Neural progenitor cell (in vitro differentiated cells): ENCODE data around the genes CDX1, MYOZ3 and ZNF300.

DNA sequence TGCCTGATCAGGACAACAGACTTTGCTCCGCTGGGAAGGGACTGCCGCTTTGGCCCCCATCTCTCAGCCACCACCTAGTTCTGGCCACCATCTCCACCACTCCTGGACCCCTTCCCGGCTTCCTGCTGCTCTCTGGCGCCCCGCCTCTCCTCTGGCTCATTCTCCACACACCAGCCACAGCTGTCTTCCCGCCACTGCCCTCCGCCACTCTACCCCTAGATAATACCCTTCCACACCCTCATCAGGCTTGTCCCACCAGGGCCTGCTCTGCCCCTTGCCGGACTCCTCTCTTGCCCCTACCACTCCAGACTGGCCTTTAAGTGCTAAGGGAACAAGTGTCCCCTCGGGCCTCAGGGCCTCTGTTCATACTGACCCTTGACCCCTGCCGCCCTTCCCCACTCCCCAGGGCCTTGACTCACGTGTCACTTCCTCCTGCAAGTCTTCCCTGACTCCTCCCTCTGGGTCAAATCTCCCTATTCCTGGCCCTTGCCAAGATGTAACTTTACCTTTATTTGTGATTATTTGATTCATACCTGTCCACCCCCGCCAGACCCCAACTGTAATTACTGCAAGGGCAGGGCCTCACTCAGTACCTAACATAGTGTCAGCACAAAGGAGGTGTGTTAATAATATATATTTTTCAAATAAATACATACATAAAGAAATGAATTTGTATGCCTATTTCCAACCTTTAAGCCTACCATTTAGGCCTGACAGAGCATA, 2.8 kb upstream of the CDX1 start:
- RAMPAGE, long total RNA: no peak

- RAMPAGE, long total RNA: no peak
These were observed at the start of gene CDX1 for GRCh38 chr5:150166299-150166905. Gene CDX1 (plus strand): TSS chr5:150166778.

- RAMPAGE, long total RNA: no peak
These were observed 679 bp downstream of the CDX1 start for GRCh38 chr5:150167127-150167787.

DNA sequence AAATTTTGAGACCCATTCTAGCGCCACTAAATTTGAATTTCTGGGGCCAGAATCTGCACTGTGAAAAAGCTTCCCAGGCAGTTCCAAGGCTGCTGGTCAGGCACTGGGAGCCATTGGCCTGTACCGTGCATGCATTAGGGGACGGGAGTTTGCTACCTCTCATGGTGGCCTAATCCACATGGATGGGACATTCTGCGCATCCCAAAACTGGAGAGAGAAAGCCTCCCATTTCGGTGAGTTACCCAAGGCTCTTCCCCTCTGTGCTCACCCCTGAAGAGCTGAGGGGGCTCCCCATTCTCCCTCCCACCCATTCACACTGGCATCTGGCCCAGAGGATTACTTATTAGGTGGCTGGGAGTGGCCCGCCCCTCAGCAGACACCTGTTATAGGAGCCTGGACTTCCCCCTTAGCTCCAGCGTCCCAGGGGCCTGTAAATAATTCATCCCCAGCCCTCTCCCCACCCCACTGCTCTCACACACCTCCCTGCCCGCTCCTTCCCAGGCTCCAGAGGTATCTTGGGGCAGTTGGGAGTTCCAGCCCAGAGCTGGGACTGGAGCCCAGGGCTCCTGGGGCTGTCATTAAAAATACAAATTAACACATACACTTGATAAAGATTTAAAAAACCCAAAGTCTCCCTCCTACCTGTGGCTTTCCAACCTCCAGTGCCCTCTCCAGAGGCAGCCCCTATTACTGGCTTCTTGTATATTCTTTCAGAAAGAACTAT, 11.6 kb downstream of the CDX1 start:
- RAMPAGE, long total RNA: no peak

- RAMPAGE, long total RNA: no peak
These were observed 16.1 kb downstream of the TCOF1 start for GRCh38 chr5:150373577-150373938.

DNA sequence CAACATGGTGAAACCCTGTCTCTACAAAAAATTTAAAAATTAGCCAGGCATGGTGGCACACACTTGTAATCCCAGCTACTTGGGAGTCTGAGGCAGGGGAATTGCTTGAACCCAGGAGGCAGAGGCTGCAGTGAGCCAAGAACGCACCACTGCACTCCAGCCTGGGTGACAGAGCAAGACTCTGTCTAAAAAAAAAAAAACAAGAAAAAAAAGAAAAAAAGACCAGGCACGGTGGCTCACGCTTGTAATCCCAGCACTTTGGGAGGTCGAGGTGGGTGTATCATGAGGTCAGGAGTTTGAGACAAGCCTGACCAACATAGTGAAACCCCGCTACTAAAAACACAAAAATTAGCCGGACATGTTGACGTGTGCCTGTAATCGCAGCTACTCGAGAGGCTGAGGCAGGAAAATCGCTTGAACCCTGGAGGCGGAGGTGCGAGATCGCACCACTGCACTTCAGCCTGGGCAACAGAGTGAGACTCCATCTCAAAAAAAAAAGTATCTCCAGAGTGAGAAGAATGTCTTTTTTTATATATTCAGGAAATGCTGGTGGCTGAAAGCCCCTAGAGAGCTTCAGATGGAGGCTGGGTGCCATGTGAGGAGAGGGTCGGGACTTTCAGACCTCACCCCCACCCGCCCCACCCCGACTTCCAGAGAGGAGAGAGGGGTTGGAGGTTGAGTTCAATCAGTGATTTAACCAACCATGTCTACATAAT, 1.6 kb upstream of the CD74 start:
- RAMPAGE, long total RNA: no peak

DNA sequence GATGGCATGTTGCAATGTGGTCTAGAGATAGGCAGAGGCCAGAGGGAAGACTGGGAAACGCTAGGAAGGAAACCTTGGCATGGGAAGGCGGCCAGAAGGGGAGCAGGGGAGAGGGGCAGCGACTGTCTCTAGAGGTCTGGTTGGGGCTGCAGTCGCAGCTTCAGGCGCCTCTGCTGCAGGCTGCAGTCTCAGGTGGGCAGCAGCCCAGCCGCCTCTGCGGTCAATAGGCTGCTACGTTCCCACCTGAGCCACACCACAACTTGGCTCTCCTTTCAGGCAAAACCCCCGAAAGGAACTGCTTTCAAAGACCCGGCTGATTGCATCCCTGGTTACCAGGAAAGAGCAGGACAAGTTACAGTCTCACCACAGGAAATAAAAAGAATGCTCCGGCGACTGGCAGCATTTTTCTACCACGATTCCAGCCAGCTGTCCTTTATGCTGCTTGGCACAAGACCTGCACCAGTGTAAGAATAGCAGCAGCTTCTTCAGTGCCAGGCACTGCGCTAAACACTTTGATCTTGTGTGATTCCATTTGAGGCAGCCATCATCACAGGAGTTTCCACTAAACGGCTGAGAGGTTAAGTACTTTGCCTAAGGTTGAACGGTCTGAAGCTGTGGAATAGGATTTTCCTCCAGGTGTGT, 7.6 kb downstream of the RPS14 start:
- RAMPAGE, long total RNA: no peak

DNA sequence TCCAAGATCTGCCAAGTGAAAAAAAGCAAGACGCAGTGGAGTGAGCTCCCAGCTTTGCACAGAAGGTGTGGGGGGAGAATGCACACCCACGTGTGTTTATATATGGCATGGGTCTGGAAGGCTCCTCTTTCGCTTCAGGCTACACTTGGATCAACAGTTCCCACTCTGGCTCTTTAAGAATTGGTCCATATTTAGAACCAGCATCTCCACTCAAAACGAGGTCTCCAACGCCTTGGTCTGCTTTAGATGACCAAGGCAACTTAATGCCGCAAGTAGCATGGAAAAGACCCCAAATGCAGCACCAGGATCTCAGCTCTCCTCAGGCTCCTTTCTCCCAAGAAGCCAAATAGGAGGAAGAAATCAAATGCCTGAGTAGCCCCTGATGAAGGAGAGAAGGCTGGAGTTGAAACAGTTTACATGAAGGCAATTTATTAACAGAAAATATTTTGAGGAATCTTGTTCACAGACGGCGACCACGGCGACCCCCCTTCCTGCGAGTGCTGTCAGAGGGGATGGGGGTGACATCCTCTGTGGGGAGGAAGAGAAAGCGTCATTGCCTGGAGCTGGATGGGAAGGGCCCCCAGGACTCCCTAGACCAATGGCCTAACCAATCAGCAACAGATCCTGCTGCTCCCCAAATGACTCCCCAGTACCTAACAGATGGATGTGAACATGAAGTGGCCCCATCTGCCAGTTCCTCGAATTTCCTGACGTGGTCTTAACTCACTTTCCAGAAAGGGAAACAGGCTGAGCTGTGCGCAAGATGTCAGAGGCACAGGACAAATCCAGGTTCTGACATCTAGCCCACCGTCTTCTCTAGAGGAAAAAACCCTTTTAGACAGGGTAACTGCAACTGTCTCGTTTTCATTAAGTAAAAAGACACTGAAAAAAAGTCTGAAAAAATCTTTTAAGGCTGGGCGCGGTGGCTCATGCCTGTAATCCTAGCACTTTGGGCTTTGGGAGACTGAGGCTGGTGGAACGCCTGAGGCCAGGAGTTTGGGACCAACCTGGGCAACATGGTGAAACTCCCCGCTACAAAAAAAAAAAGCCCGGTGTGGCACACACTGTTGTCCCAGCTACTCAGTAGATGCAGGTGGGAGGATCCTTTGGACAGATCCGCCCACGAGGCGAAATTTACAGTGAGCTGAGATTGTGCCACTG, 5.3 kb downstream of the RPS14 start:
- RAMPAGE, long total RNA: no peak

GRCh38 chr5:150500050-150500753, 7.7 kb upstream of the NDST1 start:
- RAMPAGE, long total RNA: no peak

DNA sequence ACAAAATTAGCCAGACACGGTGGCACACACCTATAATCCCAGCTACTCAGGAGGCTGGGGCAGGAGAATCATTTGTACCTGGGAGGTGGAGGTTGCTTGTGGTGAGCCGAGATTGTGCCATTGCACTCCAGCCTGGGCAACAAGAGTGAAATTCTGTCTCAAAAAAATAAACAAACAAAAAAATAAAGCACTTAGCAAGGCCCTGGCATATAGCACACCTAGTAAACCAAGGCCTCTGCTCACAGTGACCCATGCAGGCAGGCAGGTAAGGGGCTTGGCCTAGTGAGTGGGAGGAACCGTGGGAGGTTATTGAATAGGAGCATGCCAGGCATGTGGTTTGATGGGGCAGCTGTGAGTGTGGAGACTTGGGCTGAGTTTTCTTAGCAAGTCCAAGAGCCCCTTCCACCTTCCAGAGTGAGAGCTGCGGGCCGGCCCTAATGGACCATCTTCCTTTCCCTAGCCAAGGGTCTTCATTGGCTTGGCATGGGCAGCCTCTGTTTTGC, 4.6 kb upstream of the NDST1 start:
- RAMPAGE, long total RNA: no peak

DNA sequence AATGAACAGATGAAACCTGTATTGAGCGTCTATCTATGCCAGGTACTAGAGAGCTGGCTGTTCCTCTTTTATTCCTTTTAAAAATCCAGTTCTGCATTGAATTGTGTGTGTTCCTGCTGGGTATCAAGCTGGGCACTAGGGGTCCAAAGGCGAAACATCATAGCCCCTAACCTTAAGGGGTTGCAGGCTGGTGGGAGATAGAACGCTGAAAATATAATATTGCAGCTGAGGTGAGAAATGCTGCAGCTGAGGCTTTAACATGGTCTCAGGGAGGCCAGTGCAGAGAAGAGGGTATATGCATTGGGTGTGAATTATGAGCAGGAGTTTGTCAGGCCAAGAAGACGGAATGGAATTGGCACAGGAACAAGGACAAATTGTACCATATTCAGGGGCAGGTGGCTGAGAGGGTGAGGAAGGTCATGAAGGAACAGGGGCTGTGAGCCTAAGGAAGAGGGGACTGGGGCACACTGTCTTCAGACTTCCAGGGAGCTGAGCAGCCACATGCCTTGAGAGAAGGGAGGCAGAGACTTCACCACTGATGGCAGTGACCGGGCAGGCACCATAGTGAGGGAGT, 18.6 kb downstream of the NDST1 start:
- RAMPAGE, long total RNA: no peak

- RAMPAGE, long total RNA: no peak
These were observed 29.7 kb downstream of the NDST1 start for GRCh38 chr5:150537640-150538047.

GRCh38 chr5:150603993-150604421, 36.5 kb upstream of the SYNPO start:
- RAMPAGE, long total RNA: no peak

GRCh38 chr5:150642263-150643111, 2.0 kb downstream of the SYNPO start:
- RAMPAGE, long total RNA: no peak

DNA sequence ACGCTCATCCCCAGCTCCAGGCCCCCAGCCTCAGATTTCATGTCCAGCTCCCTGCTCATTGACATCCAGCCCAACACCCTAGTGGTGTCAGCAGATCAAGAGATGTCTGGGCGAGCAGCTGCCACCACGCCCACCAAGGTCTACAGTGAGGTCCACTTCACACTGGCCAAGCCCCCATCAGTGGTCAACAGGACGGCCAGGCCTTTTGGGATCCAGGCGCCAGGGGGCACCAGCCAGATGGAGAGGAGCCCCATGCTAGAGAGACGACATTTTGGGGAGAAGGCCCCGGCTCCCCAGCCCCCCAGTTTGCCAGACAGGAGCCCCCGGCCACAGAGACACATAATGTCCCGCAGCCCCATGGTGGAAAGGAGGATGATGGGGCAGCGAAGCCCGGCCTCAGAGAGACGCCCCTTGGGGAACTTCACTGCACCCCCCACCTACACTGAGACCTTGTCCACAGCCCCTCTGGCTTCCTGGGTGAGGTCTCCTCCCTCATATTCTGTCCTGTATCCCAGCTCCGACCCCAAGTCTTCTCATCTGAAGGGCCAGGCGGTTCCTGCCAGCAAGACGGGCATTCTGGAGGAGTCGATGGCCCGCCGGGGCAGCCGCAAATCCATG, 8.4 kb downstream of the SYNPO start:
- RAMPAGE, long total RNA: no peak

GRCh38 chr5:150658007-150658882, 2.8 kb upstream of the MYOZ3 start:
- RAMPAGE, long total RNA: no peak

DNA sequence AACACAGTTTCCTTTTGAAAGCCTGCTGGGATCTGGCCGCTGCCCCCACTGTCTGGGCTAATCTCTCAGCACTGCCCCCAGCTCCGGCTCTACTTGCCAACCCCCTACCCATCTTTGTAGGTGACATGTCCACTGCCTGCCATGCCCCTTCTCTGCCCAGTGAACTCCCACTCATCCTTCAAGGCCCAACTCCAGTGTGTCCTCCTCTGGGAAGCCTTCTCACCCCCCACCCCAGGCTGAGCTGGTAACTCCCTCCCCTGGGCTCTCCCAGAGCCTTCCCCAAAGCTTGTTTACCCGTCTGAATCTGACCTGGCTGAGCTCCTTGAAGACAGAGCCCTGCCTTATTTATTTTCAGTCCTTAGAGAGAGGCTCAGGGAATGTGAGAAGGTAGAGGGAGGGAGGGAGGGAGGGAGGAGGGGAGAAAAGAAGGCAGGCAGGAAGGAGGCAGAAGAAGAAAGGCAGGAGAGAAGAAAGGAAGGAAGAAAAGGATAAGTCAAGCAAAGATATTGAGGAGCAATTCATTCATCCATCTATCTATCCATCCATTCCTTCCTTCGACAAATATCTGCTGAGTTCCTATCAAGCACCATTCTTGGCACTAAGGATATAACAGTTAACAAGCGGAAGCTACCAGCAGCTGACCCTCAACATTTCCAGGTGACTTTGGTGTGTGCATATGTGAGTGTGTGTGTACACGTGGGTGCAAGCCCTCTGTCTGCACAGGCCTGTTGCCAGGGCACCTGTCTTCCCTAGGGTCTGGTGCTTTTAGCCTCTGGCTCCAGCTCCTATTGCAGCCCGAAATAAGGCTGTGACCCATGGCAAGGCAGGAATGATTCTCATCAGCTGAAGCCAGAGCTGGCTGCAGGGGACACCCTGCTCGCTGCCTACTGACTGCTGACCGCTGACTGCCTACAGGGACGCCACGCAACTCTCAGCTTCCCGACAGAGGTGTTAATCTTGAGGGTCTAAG, at the start of gene MYOZ3:
Gene MYOZ3 (plus strand): TSS at position 829 of the 970 bp plus-strand sequence.
- RAMPAGE, long total RNA: no peak

GRCh38 chr5:150700271-150700901, 476 bp downstream of the RBM22 start:
- RAMPAGE, long total RNA: no peak

DNA sequence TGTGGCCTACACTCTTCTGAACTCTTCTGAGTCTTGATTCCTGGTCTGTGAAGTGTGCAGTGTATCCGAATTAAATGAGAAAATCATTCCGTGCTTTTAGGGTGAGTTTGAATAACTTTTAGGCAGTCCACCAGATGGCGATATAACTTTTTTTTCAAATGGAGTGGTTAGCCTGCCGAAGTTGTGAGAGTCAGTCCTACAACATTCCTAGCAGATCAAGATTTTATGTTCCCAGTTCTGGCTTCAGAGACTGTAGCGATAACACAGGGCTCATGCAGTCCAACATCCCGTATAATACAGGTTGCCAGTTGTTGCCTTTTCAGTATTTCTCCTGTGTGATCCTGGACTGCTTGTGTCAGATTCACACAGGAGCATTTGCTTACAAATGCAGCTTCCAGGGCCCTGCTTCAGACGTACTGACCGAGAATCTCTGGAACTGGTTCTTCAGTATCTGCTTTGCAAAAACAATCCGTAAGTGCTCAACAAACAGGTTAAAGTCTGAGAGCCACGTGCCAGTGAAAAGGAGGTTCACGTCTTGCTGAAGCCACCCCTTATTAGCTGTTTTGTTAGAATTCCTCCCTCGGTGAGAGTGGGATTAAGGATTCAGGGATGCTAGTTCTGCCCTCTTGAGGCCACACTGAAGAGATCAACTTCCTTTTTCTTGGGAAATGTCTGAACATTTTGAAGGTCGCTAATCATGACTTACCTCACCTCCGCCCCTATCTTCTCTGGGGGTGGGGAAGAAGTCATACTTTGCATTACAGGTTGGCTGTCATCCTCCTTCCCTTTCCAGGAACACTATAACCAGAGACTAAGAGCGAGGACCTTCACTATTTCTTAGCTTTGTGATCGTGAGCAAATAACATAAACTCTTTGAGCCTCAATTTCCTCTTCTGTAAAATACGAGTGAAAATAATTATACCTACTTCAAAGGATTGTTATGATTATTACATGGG, 22.8 kb downstream of the SMIM3 start:
- RAMPAGE, long total RNA: no peak

DNA sequence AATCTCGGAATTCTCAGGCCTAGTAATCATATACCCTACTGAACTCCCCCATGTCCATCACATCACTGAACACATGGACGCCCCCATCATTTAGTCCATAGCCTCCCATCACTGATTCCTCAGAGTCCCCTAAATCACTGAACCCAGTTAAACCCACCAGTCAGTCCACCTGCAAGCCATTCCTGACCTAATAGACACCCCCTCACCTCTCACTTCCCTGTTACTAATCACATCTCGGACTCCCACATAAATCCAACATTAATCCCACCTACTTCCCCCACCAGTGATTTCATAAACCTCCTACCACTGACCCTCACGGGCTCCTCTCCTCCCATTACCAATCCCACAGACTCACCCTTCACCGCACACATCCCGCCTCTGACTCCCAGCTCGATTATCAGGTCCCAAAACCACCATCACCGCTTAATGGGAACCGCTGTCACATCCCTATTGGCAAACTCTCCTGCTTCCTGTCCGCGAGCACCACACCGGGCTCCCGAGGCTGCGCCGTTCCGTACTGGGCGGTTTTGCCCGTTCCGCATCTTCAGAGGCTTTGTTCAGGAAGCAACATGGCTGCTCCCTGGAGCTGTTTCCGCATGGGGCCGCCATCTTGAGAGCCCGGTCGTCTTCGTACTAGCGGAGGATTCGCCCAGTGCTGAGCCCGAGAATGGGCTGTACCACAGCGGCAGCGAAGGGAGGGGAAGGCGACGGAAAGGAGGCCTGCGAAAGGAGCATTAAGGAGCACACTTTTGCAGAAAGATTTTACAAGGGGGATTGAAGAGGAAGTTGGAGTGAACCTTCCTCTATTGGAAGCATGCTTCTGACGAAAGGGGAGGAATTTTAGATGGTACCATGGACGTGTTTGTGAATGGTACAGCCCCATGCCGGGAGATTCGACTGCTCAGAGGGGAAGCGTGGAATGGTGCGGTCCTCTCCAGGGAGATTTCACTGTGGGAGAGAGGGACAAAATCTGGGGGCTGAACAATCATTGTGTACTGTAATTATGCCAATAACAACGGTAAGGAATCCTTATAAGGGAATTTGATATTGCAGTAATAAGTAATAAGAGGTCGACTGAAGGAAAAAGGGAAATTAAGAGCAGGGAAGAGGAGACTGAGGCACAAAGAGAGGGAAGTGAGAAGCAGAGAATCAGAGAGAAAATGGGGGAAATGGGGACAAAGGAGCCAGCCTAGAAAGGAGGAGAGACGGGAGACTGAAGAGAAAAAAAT, at the start of gene ZNF300:
Gene ZNF300 (minus strand): TSS at position 632 of the 1,229 bp plus-strand sequence.
- RAMPAGE, long total RNA: start-site peak on the minus strand centred at position 473 of the sequence, 36 bp wide, 27 and 40 reads in 2 replicates